ENCODE data around the gene ADNP.

GRCh38 chr20:50930788-50931549, at the start of gene ADNP:
Gene ADNP (minus strand): TSS chr20:50931437.
- RRBS = 2% methylated on average over 43 of the region's 104 CpGs

- RRBS = no CpG with 5 or more reads among the region's 2 CpGs
Measured at GRCh38 chr20:51033748-51034090, 10.8 kb upstream of the KCNG1 start.

DNA sequence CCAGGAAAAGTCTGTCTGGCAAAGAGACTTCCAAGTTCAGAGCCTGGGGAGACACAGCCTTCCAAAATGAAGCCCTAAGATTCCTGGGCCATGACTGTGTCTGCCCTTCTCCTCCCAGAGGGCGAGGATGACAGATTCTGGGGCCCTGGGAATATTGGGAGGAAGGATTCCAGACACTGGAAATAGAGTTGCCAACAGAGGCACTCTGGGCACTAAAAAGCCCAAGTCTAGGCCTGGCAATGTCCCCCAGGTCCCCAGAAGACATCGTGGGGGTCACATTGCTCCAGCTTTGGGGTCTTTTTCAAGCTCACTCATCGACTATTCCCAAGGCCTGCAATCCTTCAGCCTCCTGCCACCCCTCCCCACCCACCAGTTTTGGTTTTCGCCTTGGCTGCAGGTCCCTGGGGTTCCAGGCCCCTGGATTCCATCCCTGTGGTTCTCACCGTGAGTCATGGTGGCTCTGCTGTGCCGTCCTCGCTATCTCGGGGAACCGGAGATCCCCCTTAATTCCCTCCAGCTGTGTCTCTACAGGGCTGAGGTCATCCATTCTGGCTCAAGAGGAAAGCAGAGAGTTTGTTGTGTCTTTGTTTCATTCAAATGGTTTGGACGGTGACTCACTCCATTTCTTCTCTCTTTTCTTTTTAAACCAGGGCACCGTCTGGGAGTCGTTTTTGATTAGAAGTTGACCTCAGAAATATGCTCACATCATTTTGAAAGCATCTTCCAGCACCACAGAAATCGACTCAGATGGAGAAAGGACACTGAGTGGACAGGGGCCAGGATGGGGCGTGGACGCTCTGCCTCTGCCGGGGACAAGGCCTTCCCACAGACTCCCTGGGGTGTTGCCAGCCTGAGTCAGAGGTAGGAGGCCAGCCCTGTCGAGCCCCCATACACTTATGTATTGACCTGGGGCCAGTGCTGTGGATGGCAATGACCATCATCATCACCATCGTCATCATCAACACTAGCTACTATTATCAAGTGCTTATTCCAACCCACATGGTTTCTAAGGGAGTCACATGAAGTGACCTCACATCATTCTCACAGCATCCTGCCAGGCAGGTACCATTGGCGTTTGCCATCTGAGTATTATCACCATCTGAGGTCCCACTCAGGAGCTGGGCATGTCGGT, 176.4 kb downstream of the NFATC2 start:
- RRBS = no CpG with 5 or more reads among the region's 20 CpGs

DNA sequence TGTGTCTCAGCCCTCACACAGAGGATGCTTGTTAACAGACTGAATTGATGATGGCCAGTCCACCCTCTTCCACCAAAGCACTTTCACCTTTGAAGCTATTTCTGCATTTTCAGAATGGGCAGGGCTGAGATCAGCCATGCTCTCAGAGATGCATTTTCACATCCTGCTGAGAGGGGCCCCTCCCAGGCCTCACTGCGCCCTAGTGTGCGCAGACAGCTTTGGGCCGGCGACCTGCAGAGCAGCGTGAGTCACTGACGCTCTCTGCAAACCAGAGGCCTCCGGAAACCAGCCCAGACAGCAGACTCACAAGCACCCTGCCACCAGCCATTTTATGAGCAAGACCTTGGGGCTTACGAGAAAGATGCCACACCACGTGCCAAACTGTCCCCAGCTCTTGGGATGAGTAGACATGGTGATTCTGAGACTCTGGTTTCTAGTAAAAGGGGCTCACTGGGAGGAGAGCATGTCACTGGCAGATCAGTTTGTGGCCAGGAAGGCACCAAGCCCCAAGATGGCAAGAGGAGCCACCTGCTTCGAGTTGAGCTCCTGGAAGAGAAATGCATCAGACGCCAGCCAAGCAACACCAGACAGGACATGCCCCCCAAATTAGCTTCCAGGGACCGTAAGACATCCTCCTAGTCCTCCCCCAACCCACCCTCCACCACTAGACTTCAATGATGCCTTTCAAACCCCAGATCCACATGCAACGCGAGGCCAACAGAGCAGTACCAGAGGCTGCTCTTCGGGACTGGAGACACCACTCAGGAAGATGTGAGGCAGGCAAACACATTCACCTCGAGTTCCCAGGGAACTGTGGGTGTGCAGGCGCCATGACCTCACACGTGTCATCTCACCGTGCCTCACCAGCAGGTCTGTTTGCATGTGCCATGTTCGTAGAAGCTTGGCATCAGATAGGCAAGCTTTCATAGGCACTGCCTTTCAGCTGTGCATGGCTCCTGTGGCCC, 137.6 kb downstream of the NFATC2 start:
- RRBS = 86% methylated on average over 5 of the region's 20 CpGs

DNA sequence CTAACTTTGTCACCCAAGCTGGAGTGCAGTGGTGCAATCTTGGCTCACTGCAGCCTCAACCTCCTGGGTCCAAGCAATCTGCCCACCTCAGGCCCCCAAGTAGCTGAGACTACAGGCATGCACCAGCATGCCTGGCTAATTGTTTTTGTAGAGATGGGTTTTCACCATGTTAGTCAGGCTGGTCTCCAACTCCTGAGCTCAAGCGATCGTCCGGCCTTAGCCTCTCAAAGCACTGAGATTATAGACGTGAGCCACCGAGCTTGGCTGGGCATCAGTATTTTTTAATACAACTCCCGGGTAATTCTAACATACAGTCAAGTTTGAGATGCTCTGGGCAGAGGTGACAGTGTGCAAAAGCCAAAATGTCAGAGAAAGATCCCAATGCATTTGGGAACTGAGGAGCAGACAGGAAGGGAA, 73.5 kb downstream of the NFATC2 start:
- RRBS = 100% methylated on average over 1 of the region's 6 CpGs

GRCh38 chr20:51500835-51501487, 41.6 kb downstream of the NFATC2 start:
- RRBS = no CpG with 5 or more reads among the region's 1 CpG

DNA sequence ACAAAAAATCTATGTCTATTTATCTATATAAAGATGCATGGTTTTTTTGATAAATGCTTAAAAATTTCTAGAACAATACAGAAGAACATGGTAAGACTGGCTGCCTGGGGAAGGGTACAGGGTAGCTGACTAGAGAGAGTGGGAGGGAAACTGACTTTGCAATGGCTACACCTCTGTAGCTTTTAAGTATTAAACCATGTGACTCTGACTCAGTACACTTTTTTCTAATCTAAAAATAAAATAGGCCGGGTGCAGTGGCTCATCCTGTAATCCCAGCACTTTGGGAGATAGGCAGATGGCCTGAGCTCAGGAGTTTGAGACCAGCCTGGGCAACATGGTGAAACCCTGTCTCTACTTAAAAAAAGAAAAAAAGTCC, 18.6 kb downstream of the ATP9A start:
- RRBS = no CpG with 5 or more reads among the region's 1 CpG

- RRBS = no CpG with 5 or more reads among the region's 18 CpGs
Measured at GRCh38 chr20:51749999-51750733, 18.0 kb downstream of the ATP9A start.

GRCh38 chr20:51751979-51752888, 16.0 kb downstream of the ATP9A start:
- RRBS = 53% methylated on average over 3 of the region's 14 CpGs

- RRBS = no CpG with 5 or more reads among the region's 10 CpGs
Measured at GRCh38 chr20:51768766-51769185, 586 bp upstream of the ATP9A start.

GRCh38 chr20:51800507-51801404, 1.6 kb downstream of the SALL4 start:
- RRBS = 3% methylated on average over 14 of the region's 67 CpGs

DNA sequence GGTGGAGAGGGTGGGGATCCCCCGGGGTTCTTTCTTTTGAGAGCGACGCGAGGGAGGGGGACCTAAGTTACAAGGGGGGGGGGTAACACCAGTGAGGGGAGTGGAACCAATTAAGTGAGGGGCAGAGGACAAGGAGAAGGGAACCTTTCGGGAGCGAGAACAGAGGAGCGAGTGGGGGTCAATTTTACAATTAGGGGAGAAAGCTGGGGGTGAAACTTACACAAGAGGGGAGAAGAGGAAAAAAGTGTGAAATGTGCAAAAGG, 543 bp downstream of the SALL4 start:
- RRBS = 0% methylated on average over 1 of the region's 7 CpGs

- RRBS = no CpG with 5 or more reads among the region's 11 CpGs
Measured at GRCh38 chr20:52409997-52410653, 218.5 kb upstream of the ZFP64 start.

GRCh38 chr20:52490842-52491162, 299.2 kb upstream of the ZFP64 start:
- RRBS = no CpG with 5 or more reads among the region's 8 CpGs

- RRBS = no CpG with 5 or more reads among the region's 4 CpGs
Measured at GRCh38 chr20:53031130-53032044, 59.2 kb downstream of the TSHZ2 start.

GRCh38 chr20:53078503-53079684, 106.7 kb downstream of the TSHZ2 start:
- RRBS = no CpG with 5 or more reads among the region's 11 CpGs

GRCh38 chr20:53117731-53118291, 145.7 kb downstream of the TSHZ2 start:
- RRBS = no CpG with 5 or more reads among the region's 6 CpGs

GRCh38 chr20:53157835-53158291, 185.7 kb downstream of the TSHZ2 start:
- RRBS = 75% methylated on average over 2 of the region's 6 CpGs

DNA sequence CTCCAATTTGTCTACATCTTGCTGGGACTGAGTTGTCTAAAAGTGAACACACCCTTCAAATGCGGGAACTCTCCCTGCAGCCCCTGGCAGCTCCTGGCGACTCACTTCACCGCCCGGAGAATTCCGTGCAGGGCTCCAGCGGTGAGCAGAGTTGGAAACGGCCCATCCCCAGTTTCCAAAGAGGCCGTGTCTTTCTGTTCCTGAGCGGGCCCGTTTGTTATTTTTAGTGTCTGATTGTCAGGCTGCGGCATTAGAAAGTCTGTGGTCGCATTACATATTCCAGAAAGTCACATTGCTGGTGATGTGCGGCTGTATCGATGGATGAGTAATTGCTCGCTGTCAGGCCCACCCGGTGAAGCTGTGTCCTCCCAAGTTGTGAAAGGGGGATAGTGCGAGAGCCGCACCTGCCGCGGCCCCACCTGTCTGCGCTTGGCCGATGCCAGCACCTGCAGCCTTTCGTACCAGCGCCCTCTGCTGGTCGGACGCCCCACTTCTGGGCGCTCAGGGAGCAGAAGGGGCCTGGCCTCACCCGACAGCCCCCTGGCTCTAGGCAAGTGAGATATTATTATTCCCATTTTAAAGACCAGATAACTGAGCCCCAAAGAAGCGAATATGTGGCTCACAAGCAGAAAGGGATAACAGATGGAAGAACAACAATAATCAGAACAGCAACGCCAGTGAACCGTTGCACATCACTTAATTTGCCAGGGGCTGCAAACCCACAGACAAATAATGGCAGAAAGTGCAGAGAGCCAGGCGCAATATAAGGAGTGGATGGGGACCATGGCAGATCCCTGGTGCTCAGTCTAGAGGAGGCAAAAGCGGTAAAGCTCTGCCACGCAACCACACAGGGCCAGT, 244.9 kb downstream of the TSHZ2 start:
- RRBS = no CpG with 5 or more reads among the region's 34 CpGs

- RRBS = no CpG with 5 or more reads among the region's 26 CpGs
Measured at GRCh38 chr20:53503985-53504461, 89.6 kb downstream of the ZNF217 start.